Mesenchymal stem cell of the bone marrow (primary cell): ENCODE data around the genes PROKR2 and SHLD1.

- CAGE, long polyA plus RNA = no peak
Measured at GRCh38 chr20:3658709-3659317, 4.4 kb downstream of the GFRA4 start.

DNA sequence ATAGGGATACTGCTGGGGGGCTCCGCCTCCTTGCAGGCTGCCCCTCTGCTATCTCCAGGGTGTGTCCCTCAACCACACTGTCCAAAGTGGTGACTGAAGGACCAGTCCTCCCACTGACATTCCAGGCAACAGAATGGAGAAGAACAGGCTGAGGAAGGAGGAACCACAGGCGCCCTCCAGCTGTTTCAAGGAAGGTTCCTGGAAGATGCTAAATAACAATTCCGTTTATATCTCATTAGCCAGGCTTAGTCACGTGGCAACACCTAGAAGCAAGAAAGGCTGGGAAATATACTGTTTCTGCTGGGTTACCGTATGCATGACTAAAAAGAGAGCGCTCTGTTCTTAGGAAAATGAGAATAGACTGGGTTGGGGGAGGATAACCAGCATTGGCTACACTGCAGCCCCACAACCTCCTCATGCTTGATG lies 4.8 kb upstream of the HSPA12B start:
- CAGE, long polyA plus RNA = no peak

GRCh38 chr20:3728638-3729315 lies 3.7 kb upstream of the HSPA12B start:
- CAGE, long polyA plus RNA = no peak

- CAGE, long polyA plus RNA = no peak
Measured at GRCh38 chr20:3744818-3745658, 12.6 kb downstream of the HSPA12B start.

- CAGE, long polyA plus RNA = no peak
Measured at GRCh38 chr20:3768260-3769446, 1.1 kb upstream of the ADISSP start.

DNA sequence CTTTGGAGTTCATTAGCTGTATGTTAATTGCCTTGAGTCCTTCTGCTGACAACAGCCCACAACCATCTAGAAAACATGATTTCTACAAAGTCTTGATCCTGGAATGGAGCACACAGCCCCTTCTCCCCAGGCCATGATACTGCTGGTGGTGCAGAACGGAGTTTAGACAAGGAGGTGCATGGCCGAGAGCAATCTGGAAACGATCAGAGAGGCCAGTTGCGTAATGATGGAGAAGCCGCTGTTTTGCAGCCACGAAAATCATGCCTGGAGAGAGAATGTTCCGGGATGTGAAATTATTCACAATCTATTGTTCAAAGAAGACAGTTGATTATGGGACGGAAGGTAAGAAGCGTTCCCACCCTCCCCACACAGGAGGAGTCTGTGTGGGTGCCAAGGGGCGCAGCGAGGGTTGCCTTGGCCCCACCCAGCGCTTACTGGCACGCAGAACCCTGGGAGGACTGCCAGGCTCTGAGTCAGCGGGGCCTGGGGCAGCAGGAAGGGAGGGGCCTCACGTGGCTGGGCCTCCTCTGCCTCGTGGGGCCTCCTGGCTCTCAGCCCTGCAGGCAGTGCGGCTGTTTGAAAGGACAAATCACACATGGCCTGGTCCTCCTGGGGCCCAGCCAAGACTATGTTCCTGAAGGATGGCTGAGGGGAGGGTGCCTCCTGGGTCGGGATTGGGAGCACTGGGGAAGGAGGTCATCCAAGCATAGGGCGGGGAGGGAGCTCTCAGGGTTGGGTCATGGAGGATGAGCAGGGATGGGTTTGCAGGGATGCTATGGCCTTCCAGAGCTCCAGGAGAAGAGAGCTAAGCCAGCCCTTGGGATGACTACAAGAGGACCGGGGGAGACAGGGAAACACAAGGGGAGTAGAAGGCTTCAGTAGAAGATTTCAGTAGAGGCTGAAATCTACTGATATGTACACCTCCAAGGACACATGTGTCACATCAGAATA lies 8.7 kb upstream of the AP5S1 start:
- CAGE, long polyA plus RNA = no peak

- CAGE, long polyA plus RNA = no peak
Measured at GRCh38 chr20:3818203-3819243, 1.8 kb upstream of the AP5S1 start.

GRCh38 chr20:3874033-3875058 lies 14.8 kb upstream of the PANK2 start:
- CAGE, long polyA plus RNA = no peak

GRCh38 chr20:3933960-3935062 lies 45.1 kb downstream of the PANK2 start:
- CAGE, long polyA plus RNA = no peak

- CAGE, long polyA plus RNA = no peak
Measured at GRCh38 chr20:4108607-4109283, 39.9 kb upstream of the SMOX start.

GRCh38 chr20:4532756-4533111 lies 153.5 kb upstream of the PRNP start:
- CAGE, long polyA plus RNA = no peak

- CAGE, long polyA plus RNA = no peak
Measured at GRCh38 chr20:4812332-4813021, 10.9 kb downstream of the RASSF2 start.

GRCh38 chr20:4829447-4830104 lies 6.2 kb upstream of the RASSF2 start:
- CAGE, long polyA plus RNA = no peak

GRCh38 chr20:5080240-5080665 lies 32.6 kb downstream of the TMEM230 start:
- CAGE, long polyA plus RNA = no peak

DNA sequence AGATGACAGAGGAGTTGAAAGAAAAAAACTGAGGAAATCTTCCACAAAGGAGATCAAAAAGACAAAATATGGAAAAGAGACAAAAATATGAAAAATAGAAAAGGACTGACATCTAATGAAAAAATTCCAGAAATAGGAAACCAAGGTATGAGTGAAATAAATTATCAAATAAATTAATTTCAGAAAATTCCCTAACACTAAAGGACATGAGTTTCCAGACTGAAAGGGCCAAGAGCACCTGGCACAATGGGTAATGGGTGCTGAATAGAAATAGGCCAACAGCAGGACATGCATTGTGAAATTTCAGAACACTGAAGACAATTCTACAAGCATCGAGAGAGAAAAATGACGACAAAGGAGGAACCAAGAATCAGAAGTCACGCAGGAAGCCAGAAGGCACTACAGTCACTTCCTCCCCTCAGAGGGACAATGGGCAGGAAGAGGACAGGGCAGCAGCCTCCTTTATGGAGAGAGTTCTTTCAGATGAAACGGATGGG lies 22.8 kb downstream of the TMEM230 start:
- CAGE, long polyA plus RNA = no peak

DNA sequence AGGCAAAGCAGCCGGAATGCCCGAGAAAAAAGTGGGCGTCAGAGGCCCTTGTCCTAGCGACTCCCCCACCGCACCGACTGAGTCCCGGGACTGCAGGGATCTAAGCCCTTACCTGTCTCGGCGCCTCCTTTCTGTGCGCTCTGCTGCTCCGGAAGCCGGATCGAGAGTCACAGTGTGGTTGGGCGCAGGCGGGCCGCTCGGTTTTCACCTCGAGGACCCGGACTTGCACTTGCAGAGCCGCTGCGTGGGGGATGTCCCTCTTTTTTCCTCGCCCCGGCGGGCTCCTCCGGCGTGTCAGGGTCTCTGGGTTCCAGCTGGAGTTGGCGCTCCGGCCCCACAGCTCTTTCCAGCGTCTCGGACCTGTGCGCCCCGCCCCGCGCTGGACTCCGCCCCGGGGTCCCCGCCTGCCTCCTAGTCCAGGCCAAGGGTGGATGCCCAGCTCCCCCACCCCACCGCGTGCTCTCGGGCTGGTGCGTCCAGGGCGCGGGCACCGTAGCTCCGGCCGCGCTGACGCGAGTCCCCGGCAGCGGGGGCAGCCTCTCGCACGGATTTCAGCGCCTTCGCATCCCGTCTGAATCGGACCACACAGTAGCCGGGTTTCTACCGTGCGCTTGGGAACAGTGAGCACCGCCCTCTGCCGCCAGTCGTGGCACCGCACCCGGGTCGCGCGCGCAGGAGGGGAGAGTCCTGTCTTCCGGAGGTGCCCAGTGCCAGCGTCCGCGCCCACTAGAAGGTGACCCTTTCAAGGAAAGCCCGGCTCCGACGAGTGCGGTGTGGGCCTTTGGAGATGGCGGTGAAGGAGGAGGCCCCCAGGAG lies at the start of gene PROKR2:
PROKR2 (minus strand) TSS at position 573 of the 816 bp plus-strand sequence.
- CAGE, long polyA plus RNA = no peak

GRCh38 chr20:5578084-5578929 lies 32.5 kb downstream of the GPCPD1 start:
- CAGE, long polyA plus RNA = no peak

GRCh38 chr20:5612955-5613414 lies 2.2 kb upstream of the GPCPD1 start:
- CAGE, long polyA plus RNA = no peak

DNA sequence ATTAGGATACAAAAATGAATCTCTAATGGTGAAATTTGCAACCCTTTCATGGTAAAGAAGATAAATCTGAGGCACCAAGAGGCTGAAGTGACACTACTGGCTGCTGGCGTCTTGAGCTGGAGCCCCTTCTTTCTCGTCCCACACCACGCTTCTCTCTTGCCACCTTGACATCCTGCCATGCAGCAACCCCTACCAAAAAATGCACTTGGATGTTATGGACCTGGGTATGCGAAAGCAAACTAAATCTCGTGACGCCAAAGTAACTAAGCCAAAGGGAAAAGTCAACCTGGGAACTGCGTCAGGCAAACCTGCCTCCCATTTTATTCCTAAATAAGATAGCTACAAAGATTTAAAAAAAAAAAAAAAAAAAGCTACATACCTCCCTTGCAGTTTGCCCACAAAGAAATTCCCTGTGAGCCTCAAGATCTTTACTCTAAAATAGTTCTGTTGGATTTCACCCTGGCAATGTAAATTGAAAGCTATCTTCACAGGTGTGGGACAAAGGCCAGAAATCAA lies 40.7 kb upstream of the GPCPD1 start:
- CAGE, long polyA plus RNA = no peak

- CAGE, long polyA plus RNA = no peak
Measured at GRCh38 chr20:5750143-5750737, at the start of gene SHLD1. Gene SHLD1, plus strand, starts transcription at chr20:5750401.